Upper lobe of left lung (tissue), 5 donors: Measurements from ENCODE around the gene APOBEC3G.

DNA sequence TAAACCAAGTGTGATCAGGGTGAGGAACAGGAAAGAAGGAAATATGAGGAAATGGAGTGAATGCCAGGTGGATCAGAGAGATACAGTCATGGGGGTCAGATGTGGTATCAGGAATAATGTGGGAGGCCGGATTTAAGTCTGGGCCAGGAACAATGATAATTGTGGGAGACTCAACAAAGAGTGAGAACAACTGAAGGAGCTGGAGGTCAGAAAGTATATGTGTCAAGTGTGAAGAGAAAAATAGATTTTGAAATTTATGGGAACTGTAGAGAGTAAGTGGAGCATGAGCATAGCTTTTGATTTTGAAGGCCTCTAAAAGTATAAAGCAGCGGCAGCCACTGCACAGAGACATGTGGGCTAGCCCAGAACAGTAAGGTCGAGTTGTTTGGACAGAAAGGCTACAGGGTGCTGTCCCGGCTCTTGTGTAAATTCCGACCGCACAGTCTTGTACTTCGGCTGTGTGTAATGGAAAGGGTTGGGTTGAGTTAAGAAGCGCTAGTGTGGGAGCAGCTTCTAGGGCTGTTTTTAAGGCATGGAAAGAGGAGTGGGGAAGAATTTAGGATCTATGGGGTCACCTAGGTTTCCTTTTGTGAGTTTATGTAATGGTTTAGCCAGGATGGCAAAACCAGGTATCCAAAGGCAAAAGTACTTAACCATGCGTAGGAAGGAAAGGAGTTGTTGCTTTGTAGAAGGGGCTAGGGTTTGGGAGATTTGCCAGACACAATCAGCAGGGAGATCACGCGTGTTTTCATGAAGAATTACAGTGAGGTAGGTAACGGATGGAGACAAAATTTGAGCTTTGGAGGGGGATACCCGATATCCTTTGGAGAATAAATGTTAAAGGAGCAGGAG is 10.2 kb upstream of the APOBEC3G start:
- PRO-cap, 2 experiments: no peak in any of the 2 experiments
- RAMPAGE, long total RNA, 4 experiments: no peak in any of the 4 experiments

DNA sequence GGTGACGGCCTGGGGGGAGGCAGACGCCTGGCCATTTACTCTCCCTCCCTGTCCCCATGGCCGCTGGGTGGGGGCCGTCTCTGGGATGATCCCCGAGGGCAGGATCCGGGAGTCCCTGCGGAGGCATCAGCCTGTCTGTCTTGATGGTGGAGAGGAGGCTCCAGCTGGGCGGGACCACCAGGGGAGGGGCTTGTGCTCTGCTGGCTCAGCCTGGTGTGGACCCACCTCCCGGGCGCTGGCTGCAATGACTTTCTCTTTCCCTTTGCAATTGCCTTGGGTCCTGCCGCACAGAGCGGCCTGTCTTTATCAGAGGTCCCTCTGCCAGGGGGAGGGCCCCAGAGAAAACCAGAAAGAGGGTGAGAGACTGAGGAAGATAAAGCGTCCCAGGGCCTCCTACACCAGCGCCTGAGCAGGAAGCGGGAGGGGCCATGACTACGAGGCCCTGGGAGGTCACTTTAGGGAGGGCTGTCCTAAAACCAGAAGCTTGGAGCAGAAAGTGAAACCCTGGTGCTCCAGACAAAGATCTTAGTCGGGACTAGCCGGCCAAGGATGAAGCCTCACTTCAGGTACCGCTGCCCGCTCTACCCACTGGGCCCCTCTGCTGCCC is at the start of gene APOBEC3G:
Gene APOBEC3G (plus strand): TSS at position 463 of the 607 bp plus-strand sequence.
- PRO-cap, 2 experiments: no peak in any of the 2 experiments
- RAMPAGE, long total RNA, 4 experiments: start-site peak on the plus strand in 3 of 4 experiments, centred at positions 248 to 385 of the sequence, 9 to 35 reads per replicate

DNA sequence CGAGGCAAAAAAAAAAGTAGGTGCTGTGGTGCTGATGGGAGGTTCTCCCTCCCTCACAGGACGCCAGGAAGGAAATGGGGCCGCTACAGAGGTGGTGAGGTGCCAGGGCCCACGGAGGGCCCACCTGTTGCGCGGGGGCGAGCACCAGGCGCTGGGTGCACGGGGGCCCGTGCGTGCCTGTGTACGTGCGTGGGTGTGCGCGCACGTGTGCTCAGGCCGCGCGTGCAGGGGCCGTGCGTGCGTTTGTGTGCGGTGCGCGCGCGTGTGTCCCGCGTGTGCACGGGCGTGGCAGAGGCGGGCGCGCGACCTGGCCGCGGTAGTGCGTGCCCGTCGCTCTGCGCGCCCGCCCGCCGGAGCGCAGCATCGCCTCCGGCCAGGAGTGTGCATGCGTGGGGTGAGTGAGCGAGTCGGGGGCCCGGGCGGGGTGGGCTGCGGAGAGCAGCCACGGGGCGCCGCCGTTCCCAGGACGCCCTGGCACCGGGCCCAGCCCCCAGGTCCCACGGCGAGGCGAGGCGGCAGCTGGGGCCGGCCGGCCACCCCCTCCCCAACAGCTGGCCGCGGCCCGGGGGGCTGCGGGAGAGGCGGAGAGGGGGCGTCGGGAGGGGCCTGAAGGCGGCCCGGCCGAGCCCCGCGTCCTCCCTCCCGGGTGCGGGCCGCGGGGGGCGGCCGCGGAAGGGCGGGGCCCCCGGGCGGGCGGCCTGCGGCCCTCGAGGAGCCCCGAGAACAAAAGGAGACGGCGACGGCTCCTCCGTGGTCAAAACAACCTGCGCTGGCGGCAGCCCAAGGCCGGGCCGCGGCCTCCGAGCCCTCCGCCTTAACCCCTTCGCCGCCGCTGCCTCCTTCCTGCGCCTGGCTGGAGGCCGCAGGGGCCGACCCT is 2.6 kb downstream of the PDGFB start:
- PRO-cap, 2 experiments: peak in 1 of 2 experiments; most common plus-strand start position 753 of the sequence (in 1)
- RAMPAGE, long total RNA, 4 experiments: no peak in any of the 4 experiments

DNA sequence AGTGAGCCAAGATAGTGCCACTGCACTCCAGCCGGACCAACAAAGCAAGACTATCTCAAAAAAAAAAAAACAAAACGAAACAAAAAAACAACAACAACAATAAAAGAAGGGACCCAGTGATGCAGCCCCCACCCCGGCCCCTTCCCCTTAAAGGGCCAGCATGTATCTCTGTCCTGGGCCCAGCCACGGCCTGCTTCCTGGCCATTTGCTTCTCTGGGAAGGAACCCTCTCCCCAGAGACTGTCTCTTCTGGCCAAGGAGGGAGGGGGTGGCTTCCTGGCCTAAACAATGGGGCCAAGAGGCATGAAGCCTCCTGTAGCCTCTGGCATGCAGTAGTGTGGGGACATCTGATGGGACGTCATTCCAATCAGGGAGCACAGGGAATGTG is 25.4 kb upstream of the PDGFB start:
- PRO-cap, 2 experiments: peak in 1 of 2 experiments; most common plus-strand start position 331 of the sequence (in 1); most common minus-strand start position 215 of the sequence (in 1)
- RAMPAGE, long total RNA, 4 experiments: no peak in any of the 4 experiments

DNA sequence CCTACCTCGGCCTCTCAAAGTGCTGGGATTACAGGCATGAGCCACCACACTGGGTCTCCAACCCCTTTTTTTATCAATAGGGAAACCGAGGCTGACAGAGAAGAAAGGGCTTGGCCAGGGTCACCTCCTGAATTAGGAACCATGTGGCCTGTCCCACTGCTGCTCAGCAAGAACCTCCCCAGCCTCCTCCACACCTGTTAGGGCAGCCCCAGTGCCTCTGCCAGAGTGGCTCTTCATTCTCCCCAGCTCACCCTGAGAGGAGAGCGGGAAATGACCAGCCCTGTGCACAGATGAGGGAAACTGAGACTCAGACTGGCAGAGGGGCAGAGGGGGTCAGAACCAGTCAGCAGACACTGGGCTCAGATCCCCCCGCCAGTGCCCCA is 30.3 kb downstream of the RPL3 start:
- PRO-cap, 2 experiments: no peak in any of the 2 experiments
- RAMPAGE, long total RNA, 4 experiments: no peak in any of the 4 experiments

- PRO-cap, 2 experiments: no peak in any of the 2 experiments
- RAMPAGE, long total RNA, 4 experiments: no peak in any of the 4 experiments
Measured at GRCh38 chr22:39316107-39317248, 2.9 kb downstream of the RPL3 start.

- PRO-cap, 2 experiments: no peak in any of the 2 experiments
- RAMPAGE, long total RNA, 4 experiments: no peak in any of the 4 experiments
Measured at GRCh38 chr22:39489460-39489975, 12.6 kb upstream of the MIEF1 start.

DNA sequence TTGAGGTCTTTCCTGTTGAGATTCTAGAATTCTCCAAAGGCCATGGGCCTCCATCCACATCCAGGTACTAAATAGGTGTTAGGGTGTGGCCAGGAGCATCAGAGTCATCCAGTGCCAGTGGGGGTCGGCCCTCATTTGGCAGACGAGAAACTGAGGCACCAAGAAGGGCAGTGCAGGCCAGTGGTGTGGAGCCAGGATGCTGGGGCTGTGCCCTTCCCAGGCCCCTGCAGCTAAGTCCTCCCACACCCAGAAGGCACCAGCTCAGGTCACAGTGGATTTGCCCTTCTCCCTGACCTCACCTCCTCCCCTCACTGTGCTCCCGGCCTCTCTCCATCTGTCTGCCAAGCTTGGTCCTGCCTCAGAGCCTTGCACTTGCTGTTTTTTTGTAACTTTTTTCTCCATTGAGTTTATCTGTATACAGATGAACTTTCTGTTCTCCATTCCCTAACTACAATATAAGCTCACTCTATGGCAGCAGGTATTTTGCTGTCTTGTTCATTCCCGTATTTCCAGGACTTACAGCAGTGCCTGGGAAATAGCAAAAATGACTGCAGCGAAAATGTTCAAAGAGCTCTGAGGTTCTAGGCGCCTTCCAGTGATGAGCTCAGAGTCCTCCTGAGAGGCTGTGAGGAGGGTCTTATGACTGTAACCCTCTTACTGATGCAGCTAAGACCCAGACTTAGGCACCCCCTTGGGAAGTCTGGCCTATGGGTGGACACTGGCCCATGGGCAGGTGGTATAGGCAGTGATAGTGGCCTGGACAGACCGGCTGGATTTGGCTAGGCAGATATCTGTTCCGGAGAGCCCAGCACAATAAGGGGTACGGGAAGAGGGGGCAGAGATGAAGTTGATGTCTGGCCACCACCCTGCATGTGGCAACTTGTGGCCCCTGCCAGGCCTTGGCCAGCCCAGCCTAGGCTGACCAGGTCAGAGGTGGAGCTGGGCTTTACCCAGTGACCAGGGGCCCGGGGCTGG is 4.4 kb downstream of the ATF4 start:
- PRO-cap, 2 experiments: no peak in any of the 2 experiments
- RAMPAGE, long total RNA, 4 experiments: no peak in any of the 4 experiments

- PRO-cap, 2 experiments: no peak in any of the 2 experiments
- RAMPAGE, long total RNA, 4 experiments: no peak in any of the 4 experiments
Measured at GRCh38 chr22:39559511-39560047, 11.0 kb upstream of the CACNA1I start.

DNA sequence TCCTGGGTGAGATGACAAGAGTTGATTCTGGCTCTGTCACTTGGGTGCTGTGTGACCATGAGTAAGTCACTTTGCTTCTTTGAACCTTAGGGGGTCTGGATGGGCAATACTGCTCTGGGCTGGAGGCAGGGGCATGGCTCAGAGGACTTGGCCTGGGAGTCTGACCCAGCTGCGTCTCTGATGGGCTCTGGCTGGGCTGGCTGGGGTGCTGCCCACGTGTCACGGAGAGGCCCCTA is 2.6 kb downstream of the CACNA1I start:
- PRO-cap, 2 experiments: no peak in any of the 2 experiments
- RAMPAGE, long total RNA, 4 experiments: no peak in any of the 4 experiments

- PRO-cap, 2 experiments: no peak in any of the 2 experiments
- RAMPAGE, long total RNA, 4 experiments: no peak in any of the 4 experiments
Measured at GRCh38 chr22:39634335-39635135, 64.0 kb downstream of the CACNA1I start.

DNA sequence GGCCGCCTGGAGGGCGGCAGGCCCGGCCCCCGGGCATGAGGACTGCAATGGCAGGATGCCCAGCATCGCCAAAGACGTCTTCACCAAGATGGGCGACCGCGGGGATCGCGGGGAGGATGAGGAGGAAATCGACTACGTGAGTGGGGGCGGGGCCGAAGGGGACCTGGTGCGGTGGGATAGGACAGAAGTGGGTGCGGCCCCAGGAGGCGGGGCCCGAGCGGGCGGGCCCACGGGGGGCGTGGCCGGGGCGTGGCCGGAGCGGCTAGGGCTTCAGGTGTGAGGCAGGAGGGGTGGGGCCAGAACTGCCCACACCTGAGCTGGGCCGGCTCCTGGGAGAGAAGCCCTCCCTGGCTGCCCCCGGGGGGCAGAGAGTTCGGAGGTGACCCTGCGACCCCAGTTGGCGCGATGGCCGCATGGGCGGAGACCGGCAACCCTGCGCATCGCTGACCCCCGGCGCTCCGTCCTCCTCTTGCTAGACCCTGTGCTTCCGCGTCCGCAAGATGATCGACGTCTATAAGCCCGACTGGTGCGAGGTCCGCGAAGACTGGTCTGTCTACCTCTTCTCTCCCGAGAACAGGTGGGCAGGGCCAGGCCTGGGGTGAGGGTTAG is 91.9 kb downstream of the CACNA1I start:
- PRO-cap, 2 experiments: no peak in any of the 2 experiments
- RAMPAGE, long total RNA, 4 experiments: no peak in any of the 4 experiments

DNA sequence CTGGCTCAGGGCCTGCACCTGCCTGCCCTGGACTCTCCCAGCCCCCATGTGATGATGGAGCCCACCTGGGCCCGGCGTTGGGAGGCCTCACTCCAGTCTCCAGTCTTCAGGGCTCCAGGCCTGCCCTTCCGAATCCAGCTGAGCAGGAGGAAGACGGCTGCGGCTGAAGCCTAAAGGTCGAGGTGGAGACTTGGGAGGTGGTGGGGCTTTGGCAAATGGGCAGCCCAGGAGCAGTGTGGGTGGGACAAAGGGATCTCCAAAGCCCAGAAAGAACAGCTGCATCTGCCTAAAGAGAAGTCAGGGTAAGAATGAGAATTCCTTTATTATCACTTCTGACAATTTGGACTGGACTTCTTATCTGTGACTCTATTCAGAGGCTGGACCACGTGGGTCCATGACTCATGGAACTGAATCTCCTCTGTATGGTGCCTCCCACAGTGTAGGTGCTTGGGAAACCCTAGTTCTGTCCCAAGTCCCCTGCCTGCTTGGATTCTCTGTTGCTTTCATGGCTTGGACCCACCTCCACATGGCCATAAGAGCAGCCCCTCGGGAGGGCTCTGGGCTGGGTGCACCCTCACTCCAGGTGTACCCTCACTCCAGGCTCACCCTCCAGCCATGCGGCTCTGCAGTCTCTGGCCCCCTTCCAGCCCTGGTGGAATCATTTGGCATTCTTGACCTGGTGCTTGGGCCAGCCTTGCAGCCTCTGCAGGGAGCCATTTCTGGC is 153.2 kb downstream of the CACNA1I start:
- PRO-cap, 2 experiments: no peak in any of the 2 experiments
- RAMPAGE, long total RNA, 4 experiments: no peak in any of the 4 experiments

GRCh38 chr22:39933567-39934303 is 26.5 kb upstream of the TMA7B start:
- PRO-cap, 2 experiments: no peak in any of the 2 experiments
- RAMPAGE, long total RNA, 4 experiments: no peak in any of the 4 experiments

DNA sequence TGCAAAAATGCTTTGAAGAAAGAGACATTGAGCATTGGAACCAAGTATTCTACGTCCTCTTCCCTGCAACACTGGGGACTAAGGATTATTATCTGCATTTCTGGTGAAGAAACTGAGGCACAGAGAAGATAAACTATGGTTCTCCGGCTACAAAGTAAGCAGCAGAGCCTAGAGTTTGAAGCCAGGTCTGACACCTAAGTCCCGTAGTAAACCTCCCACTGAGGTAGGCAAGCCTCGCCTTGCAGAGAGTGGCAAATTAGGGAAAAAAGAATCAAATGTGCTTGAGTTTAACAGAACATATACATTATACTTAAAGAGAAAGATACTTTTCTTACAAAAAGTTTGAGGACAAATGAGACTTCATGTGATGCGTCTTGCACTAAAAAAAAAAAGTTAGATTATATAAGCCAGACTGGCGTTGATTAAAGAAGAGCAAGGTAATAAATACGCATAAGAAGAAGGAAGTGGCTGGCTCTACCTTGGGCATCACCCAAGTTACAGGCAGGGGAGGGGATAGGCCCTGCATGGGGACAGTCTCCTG is 22.5 kb upstream of the TMA7B start:
- PRO-cap, 2 experiments: no peak in any of the 2 experiments
- RAMPAGE, long total RNA, 4 experiments: no peak in any of the 4 experiments

DNA sequence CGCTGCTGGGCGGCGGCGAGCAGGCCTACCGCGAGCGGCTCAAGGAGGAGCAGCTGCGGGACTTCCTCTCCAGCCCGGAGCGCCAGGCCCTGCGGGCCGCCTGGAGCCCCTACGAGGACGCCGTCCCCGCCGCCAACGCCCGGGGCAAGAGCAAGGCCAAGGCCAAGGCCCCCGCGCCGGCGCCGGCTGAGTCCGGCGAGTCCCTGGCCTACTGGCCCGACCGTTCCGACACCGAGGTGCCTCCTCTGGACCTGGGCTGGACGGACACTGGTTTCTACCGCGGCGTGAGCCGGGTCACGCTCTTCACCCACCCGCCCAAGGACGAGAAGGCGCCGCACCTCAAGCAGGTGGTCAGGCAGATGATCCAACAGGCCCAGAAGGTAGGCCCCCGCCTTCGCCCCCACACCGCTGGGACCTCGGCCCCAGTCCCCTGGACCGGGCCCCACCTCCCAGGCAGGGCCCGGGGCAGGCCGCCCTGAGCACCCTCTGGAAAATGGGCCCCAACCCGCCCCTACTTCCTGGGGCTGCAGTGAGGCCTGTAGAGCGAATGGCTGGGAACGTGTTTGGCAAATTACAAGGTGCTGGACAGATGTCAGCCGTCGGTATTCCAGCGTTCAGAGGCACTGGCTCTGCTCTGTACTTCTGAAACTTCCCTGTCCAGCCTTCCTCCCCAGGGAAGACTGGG is 540 bp downstream of the FAM83F start:
- PRO-cap, 2 experiments: no peak in any of the 2 experiments
- RAMPAGE, long total RNA, 4 experiments: no peak in any of the 4 experiments

DNA sequence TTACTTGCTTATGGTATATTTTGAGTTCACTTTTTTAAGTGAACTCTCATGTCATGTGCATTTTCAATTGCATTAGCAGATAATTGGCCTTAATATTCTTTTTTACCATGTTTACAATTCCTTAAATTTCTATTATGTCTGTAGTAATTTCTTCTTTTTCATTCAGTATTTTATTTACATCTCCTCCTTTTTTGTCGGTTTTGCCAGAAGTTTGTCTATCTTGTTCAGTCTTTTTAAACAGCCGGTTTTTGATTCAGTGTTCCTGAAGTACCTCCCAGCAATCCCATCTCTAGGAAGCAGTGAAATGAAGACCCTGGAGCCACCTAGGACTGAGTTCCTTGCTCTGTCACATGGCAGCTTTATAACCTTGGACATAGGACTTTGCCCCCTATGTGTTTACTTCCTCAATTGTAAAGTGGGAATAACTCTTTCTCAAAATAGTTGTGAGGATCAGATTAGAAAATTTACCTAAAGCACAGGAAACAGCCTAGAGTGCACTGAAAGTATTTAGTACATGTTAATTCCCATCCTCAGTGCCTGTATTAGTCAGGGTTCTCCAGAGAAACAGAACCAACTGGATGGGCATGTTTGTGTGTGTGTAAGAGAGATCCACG is 19.8 kb downstream of the FAM83F start:
- PRO-cap, 2 experiments: no peak in any of the 2 experiments
- RAMPAGE, long total RNA, 4 experiments: no peak in any of the 4 experiments

DNA sequence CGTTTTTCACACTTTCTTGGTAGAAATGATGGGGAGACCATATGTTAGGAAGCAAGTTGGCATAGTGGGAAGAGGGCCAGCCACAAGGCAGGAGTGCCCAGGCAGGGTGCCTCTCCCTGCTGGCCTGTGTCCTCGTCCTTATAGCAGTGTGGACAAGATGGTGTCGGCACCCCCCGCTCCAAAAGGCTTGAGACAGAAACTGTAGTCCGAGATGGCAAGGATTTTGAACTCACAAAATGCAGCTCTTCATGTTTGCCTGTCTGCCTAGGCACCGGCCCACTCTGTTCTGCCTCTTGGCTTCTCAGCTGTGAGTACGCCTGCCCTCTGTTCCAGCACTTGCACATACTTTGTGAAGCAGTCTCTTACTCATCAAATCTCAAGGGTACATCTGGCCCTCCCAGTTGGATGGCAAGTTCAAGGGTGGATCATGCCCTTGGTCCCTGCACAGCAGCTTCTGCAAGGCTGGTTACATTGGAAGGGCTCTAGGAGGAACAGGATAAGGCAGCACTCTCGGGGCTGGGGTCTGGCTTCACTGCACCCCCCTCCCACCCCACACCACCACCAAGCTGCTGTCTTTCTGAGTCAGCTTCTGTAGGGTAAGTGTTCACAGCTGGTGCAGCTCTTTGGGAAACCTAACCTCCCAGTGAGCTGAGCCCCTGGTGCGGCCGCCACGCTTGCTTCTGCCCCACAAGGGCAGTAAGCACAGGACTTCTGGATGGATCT is 37.0 kb downstream of the FAM83F start:
- PRO-cap, 2 experiments: no peak in any of the 2 experiments
- RAMPAGE, long total RNA, 4 experiments: no peak in any of the 4 experiments

- PRO-cap, 2 experiments: no peak in any of the 2 experiments
- RAMPAGE, long total RNA, 4 experiments: no peak in any of the 4 experiments
Measured at GRCh38 chr22:40129652-40130288, 48.0 kb upstream of the TNRC6B start.

GRCh38 chr22:40200889-40201088 is 23.1 kb downstream of the TNRC6B start:
- PRO-cap, 2 experiments: no peak in any of the 2 experiments
- RAMPAGE, long total RNA, 4 experiments: no peak in any of the 4 experiments